Iris pigment epithelial cell (primary cell): ENCODE results near the genes CCDC116 and TOP3B.

- RRBS: 86% methylated on average over 1 of the region's 14 CpGs
These were observed 16.2 kb upstream of the TMEM191C start for GRCh38 chr22:21450812-21451623.

GRCh38 chr22:21457202-21457866 lies 9.9 kb upstream of the TMEM191C start:
- RRBS: no CpG with 5 or more reads among the region's 14 CpGs

GRCh38 chr22:21578364-21578898 lies 10.9 kb downstream of the UBE2L3 start:
- RRBS: no CpG with 5 or more reads among the region's 7 CpGs

DNA sequence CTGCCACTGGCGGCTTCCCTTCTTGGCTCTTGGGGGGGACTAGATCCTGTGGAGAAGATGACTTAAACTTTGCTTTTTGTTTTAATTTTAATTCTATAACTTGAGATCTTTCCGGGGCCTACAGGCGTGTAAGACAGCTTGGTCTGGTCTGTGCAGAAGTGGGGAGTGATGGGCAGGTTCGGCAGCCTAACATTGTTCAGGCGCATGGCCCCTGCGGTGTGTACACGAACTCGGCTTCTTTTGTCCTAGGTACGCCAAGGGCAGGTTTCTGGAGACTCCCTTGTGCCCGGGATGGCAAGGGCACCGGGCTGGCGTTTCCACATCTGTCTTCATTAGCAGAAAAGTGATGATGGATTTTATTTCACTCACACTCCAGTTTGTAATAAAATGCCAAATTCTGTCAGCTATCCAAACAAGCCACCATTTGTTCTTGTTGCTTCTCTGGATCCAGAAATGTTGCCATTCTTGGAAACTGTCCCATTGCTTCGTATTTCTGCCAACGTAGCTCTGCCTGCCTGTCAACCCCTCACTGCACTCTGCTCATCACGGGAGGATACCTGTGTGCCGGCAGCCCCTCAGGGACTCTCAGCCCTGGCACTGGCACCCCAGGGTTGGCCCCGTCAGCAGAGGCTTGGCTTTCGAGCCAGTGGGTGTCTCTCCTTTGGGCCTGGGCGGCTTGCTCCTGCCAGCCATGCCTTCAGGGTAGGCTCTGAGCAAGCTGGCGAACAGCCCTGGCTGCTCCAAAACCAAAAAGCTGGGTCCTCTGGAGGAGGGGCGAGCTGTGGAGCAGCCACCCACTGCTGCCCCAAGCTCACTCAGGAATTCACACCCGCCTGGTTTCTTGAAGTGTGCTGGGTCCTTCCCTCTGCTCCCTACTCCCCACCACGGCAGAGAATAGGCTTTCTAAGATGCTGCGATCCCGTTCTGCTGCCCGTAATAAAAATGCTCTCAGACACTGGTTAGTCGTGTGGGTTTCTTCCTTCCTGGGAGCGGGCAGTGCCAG lies 6.4 kb downstream of the YDJC start:
- RRBS: no CpG with 5 or more reads among the region's 28 CpGs

DNA sequence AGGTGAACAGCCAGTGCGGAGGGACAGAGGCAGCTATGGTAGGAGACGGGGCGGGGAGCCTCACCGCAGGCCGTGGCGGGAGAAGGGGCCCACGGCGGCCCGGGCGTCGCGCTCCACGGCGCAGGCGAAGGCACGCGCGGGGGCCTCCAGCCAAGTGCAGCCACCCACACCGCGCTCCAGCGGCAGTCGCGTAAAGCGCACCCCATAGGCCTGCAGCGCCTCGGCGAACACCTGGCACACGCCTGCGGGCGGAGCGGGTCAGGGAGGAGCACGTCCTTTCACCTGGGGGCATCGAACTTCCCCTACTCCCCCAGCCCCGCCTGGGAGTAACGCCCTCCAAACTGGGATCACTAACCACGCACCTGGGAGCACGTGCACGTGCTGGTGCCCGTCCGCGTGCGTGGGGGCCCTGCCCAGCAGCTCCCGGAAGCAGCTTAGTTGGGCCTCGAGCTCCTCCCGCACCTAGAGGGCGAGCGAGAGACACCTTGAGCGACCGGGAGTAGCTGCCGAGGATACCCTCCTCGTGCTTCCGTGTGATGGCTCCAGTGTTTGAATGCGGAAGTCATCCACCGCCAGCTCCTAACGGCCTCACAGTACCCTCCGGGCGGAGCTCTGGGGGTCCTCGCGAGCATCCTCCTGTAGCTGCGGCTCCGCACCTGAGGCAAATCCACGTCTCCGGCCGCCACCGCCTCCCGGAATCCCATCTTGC lies 722 bp downstream of the YDJC start:
- RRBS: 2% methylated on average over 17 of the region's 66 CpGs

DNA sequence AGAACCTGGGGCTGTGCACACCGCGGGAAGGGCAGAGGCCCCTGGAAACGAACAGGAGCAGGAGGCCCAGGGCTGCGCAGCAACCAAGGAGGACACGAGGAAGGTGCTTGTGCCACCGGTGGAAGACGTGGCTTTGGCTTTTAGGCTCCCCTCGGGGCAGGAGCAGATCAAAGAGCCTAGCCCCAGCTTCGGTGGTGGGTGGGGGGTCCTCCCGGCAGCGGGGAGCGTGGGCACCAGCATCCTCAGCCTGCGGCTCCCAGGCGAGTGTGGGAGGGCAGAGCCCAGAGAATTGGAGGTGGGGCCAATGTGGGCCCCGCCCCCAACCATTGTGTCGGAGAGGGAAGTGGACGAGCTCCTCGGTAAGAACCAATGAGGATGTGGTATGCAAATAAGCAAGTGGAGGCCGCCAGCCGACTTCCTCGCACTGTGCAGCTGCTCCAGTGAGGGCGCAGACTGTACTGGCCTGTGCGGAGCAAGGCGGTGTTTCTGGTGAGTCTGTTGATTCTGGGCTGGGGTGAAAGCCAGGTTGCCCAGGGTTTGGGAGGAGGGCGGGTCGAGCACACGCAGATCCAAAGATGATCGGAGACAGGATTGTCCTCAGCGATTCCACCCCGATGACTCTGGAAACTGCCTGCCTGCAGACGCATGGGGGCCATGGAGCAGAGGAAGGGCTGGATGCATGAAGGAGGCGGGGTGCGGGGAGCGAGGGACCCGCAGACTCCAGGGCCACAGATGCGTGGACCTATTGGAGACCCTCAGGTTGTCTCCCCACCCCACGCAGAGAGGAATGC lies at the start of gene CCDC116:
CCDC116 (plus strand) TSS at position 422 of the 791 bp plus-strand sequence.
- RRBS: 79% methylated on average over 4 of the region's 37 CpGs

GRCh38 chr22:21651622-21652459 lies 9.7 kb downstream of the SDF2L1 start:
- RRBS: 1% methylated on average over 22 of the region's 68 CpGs

GRCh38 chr22:21657374-21658423 lies 8.1 kb upstream of the PPIL2 start:
- RRBS: 3% methylated on average over 33 of the region's 103 CpGs

- RRBS: no CpG with 5 or more reads among the region's 20 CpGs
These were observed 52.2 kb upstream of the YPEL1 start for GRCh38 chr22:21787365-21788618.

GRCh38 chr22:21816105-21817025 lies 51.1 kb downstream of the MAPK1 start:
- RRBS: no CpG with 5 or more reads among the region's 4 CpGs

DNA sequence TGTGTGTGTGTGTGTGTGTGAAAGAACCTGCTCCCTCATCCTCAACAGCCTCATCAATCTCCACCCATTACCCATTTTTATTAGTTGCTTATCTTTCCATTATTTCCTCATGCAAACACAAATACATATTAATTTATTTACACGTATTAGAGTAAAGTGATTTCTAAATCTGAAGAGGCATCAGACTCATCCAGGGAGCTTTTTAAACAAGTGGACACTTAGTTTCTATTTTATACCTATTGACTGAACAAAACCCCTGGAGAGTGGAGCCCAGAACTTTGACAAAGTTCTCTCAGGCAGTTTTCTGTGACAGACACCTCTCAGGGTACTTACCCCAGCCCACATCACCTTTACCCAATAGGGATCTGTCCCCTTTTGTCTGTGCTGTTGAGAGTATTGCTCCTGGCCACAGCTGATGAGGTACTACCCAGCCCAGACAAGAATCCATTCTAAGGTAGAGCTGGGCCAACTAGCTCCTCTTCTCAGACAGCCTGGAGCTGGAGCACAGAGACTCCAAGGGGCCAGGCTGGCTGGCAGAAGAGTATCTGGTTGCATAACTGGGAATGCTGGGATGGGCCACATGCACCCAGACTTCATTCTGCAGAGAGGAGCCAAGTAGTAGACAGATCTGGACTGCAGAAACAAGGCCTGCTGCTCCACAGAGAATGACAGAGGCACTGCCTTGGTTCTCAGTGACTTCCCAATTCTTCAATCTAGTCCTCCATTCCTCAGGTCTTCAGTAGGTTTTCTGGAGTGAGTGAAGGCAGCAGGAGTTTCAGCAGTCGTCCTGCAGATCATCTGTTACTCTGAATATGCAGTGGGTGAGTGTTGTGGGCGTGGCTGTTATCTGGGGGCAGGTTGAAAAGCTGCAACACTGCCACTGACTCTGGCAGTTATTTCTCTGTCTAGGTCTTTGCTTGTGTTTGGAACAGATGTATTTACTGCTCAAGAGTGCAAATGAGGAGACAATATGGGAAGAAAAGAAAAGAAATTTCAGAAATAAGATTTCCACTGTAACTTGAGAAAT lies 35.2 kb downstream of the MAPK1 start:
- RRBS: no CpG with 5 or more reads among the region's 3 CpGs

- RRBS: no CpG with 5 or more reads among the region's 3 CpGs
These were observed 25.9 kb downstream of the MAPK1 start for GRCh38 chr22:21841534-21842025.

GRCh38 chr22:21975497-21975982 lies 7.0 kb downstream of the TOP3B start:
- RRBS: no CpG with 5 or more reads among the region's 8 CpGs

GRCh38 chr22:21982400-21983044 lies at the start of gene TOP3B:
Gene TOP3B, minus strand, starts transcription at chr22:21982787.
- RRBS: 2% methylated on average over 21 of the region's 53 CpGs

DNA sequence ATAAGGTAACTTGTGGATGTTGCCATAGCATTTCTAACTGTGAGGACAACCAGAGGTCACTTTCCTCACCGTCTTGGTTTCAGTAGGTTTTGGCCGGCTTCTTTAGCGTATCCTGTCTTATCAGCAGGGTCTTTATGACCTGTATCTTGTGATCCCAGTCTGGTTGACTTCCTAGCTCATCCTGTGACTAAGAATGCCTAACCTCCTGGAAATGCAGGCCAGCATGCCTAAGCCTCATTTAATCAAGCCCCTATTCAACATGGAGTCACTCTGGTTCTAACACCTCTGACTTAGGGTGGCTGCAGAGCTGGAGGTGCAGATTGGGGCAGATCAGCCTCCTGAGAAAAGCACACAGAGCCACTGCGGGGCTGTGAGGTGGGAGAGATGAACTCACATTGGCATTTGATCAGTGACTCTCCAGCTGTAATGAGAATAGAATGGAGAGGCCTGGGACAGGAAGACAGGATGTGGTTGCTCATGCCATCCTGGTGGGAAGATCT lies 41.1 kb upstream of the TOP3B start:
- RRBS: no CpG with 5 or more reads among the region's 4 CpGs

- RRBS: no CpG with 5 or more reads among the region's 8 CpGs
These were observed 128.5 kb upstream of the TOP3B start for GRCh38 chr22:22110783-22111703.

- RRBS: no CpG with 5 or more reads among the region's 12 CpGs
These were observed 120.8 kb upstream of the VPREB1 start for GRCh38 chr22:22123818-22124205.

DNA sequence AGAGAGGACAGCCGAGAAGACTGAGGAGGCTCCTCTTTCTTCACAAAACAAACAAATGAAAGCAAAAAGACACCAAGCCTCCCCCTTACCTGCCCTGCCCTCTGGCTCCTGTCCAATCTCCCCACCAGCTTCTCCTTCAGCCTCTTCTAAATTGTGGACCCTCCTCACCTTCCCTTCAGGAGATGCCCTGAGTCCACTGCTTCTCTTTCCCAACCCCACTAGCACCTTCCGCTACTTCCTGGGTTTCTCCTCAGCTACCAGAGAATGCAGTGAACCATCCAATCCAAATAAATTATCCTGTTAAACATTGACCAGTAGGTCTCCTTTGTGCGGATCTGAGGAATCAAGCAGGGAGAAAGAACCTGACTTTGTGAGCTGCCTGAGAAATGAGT lies 63.3 kb upstream of the VPREB1 start:
- RRBS: no CpG with 5 or more reads among the region's 3 CpGs

DNA sequence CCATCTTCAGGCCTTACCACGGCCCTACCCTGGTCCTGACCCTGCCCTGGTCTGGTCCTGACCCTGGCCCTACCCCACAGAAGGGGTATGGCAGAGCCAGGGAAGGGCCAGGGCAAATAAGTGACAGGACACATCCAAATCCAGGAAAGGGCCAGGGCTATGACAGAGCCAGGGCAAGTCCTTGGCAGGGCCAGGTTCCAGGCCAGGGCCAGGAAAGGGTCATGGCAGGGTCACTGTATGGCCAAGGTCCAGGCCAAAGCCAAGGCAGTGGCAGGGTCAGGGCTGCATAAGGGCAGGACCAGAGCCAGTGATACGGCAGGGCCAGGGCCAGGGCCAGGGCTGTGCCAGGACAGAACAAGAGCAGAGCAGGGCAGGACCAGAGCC lies 46.4 kb downstream of the VPREB1 start:
- RRBS: no CpG with 5 or more reads among the region's 2 CpGs